ENCODE measurements around a stretch of chr6.

- PRO-cap, result no peak
These were observed 2.1 kb upstream of the PRPF4B start for GRCh38 chr6:4019012-4019364.

DNA sequence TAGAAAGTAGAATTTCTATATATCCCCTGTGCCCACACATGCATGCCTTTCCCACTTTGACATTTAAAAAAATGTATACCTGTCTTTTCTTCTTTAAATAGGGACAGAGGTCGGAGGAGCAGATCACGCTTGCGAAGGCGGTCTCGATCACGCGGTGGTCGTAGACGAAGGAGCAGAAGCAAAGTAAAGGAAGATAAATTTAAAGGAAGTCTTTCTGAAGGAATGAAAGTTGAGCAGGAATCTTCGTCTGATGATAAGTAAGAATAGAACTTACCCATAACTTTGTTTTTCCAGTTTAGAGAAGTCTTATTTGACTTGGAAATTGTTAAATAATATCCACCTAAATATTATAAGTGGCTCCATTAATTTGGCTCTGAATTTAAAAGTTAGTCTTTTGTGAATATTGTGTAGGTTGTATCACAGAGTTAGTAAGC lies 19.6 kb downstream of the PRPF4B start:
- PRO-cap, result no peak

GRCh38 chr6:4137017-4137411 lies 1.6 kb upstream of the ECI2 start:
- PRO-cap, result no peak

GRCh38 chr6:4188801-4189289 lies 53.5 kb upstream of the ECI2 start:
- PRO-cap, result no peak

GRCh38 chr6:4334516-4334982 lies 199.2 kb upstream of the ECI2 start:
- PRO-cap, result unidirectional peak, minus-strand start at chr6:4334760

- PRO-cap, result no peak
These were observed 246.0 kb upstream of the ECI2 start for GRCh38 chr6:4381333-4381846.

DNA sequence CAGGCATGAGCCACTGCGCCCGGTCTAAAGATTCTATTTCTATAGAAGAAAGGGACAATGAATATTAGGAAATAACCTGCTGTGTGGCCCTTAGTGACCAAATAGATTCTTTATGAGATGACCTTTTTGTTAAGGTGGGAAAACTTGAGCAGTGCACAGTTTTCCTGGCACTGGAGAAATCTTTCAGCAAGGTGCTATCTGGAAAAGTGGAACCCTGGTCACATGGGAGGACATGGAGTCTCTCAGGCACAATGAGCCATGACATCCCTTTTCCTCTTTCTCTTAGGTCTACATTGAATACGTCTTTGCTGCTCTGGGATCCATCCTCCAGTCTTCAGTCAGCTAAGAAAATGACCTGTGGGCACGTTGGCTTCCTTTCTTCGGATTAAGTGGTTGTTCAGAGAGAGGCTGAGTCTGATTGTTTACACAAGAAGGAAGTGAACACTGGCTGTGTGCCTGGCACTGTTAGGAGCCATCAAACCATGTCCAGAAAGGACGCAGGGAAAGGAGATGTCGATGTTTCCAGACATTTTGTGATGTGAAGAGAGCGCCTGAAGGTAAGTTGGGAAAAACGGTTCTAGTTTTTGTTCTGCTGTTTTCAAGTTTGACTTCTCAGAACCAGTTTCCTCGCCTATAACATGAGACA lies 310.0 kb upstream of the CDYL start:
- PRO-cap, result no peak

GRCh38 chr6:4774694-4775309 lies 1.4 kb upstream of the CDYL start:
- PRO-cap, result no peak

DNA sequence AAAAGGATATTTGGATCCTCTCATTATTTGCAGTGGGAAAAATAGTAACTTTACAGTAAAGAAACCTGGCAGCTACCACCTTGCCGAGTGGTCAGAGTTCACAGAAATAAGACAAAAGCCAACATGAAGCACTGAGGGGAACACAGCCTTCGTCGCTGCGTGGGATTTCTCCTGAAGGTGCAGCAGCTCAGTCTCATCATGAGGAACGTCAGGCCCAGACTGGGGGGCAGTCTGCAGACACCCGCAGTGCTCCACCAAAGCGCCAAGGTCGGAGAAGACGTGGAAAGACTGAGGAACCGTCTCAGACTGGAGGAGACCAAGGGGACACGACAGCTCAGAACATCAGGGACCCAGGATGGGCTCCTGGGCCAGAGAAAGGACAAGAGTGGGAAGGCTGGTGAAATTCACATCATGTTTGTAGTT lies 59.1 kb downstream of the RPP40 start:
- PRO-cap, result no peak

DNA sequence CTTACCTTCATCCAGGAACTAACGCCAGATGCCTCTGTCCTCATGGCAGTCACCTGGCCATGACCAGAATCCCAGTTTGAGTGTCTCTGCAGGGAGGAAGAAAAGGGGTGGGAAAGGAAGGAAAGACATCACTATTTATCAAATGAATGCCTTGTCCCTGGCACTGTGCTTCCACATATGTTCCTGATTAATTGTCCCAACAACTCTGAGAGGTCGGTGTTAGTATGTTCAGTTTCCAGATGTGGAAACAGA lies 31.1 kb upstream of the PPP1R3G start:
- PRO-cap, result no peak

DNA sequence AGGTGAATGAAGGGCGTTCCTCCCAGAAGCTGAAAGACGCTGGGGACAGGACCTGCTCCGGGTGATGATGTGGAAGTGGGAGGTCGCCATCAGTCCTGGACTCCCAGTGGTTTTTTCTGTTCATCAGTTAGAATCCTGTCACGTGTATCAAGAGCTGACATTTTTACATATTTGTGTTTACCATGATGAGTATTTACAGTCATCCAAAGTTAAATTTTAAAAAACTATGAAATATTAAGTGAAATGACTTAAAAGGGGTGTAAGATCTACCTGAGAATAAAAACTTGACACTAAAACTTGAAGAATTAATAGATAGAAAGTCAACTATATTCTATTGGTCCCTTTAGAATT lies 7.8 kb upstream of the PPP1R3G start:
- PRO-cap, result no peak

DNA sequence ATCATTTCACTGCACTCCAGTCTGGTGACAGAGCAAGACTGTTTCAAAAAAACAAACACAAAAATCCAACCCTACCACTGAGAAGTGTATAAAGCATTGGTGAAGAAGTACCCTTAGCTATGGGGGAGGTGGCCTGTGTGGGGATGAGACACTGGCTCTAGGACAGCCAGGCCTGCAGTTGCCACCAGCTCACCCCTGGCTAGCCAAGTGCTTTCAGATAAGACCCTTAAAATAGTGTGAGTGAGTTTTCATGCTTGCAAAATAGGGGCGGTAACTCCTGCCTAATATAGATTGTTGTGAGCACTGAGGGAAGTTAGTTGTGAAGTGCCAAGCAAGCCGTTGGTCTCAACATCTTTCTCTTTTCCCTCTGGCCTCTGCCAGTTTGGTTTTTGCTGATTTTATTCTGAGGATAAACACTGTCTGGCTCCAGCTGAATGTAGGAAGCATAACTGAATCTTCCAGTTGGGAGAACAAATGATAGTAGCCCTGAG lies 11.3 kb downstream of the PPP1R3G start:
- PRO-cap, result no peak

DNA sequence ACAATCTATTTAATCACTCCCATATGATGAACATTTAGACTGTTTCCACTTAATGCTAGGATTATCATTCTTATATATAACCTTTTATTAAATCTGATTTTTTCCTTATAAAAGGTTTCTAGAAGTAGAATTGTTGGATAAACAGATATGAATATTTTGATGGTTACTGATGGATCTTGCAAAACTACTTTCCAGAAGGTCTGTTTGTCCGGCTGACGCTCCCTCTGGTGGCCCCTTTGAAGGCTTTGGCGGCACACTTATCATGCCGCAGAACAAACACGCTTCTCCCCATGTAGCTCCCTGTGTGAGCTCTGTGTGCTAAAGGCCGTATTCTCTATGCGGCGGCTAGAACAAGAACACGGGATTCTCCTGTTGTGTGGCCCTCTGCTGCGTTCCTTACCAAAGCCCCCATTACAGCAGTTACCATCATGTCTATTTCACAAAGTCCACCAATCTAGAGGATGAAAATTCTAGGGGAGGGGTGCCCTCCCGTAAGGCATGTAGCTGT lies 30.0 kb downstream of the PPP1R3G start:
- PRO-cap, result no peak

- PRO-cap, result no peak
These were observed 79.1 kb downstream of the LYRM4 start for GRCh38 chr6:5181512-5182266.

DNA sequence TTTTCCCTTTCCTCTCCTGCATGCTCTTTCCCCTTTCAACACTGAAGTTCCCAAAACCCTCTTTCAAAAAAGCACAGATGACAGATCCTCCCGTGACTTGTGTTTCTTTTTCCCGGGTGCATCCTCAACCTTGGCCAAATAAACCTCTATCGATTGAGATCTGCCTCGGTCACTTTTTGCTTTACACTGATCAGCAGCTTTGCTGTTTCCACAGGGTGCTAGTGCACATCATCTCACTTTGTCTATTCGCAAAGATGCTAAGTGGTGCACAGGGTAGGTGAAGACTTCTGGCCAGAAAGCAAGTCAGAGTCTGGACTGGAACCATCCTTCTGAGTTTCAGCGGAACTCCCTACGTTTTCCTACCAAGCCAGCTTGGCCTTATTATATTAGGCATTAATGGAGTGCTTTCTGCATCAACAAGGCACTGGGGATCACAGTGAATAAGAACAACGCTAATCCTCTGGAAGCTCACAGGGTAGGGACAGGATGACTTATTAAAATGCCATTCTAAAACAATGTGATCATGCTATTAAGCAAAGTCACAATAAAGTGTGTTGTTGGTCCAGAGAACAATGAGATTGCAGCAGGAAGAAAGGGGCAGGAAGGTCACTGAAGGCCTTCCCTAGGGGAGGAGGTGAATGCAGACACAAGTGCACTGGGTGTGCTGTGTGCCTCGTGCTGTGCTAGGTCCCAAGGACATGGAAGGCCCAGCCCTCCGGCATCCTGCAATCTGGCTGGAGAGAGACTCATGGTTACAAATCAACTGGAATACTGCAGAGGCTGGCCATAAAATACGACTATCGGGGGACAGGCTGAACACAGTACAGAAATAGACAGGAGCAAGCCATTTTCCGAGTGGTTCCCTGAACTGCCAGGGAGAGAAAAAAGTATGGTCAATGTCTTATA lies 55.9 kb downstream of the LYRM4 start:
- PRO-cap, result no peak

- PRO-cap, result no peak
These were observed 140.1 kb downstream of the NRN1 start for GRCh38 chr6:5866532-5867196.

DNA sequence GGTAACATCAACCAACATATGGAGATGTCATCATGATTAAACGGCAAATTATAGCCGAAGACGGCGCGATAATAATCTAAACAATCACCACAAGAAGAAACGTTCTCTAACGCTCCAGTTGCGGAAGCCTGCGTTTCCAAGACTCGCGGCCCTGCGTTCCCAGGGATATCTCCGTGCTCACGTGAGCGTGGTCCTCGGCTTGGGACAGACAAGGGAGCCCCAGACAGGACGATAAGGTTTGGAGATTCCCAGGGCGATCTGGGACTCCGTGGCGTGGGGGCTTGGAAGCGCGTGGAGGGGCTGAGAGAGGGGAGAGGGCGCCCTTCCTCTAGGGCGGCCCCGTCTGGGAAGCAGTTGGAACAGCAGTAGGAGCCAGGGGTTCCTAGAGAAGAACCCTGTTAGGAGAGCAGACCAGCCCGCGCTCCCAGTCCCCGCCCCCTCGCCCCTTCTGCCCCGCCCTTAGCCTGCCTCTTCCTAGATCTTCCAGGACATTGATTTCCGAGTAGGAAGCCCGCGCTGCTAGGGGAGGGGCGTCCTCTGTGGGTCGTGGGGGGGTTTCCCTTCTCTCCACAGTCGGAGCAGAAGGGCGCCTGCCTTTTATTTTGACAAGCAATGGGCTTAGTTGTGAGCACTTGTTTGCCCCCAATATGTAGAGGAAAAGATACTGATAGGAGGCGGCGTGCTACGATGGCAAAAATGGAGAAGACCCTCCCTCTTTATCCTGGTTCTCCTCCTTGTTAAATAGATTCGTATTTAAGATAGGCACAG lies 10.6 kb downstream of the NRN1 start:
- PRO-cap, result no peak

GRCh38 chr6:5996680-5997238 lies 10.0 kb downstream of the NRN1 start:
- PRO-cap, result no peak

DNA sequence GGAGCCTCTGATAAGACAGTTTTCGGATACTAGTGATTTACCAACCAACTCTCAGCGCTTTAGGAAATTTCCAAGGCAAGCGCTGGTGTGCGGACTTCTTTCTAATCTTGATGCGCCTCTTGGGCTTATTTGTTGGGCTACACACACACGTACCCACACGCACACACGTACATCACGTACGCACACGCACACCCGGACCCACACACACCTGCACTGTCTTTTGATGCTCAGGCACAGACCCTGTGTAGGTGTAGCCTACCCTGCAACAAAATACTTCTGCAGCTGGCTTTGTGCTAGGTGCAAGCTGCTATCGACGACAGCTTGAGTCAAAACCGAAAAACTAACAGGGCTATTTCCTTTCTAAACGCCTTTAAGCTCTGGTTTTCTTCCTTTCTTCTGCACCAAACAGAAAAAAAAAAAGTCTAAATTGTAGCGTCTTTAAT lies 1.1 kb upstream of the NRN1 start:
- PRO-cap, result no peak

DNA sequence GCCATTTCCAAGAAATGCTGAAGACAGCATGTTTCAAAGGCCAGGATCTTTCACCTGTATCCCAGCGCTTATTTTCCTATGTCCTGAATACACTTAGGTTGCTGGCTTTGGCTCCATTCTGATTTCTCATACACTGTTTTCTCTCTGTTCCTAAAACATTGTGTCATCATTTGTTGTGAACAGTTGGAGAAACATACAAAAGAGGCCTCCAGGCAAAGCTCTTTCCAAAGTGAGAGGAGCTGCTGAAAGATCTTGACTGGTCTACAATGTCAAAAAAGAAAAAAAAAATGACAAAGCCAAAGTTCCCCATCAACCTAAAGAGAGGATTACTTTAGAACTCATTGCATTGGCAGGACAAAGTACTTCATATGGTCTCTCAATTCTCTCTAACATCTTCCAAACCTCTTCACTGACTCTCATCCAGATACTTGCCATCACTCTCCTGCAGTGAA lies 86.0 kb upstream of the F13A1 start:
- PRO-cap, result no peak